Epithelial cell of esophagus (primary cell): ENCODE measurements around the gene NRROS.

GRCh38 chr3:194736294-194736951, 50.7 kb downstream of the FAM43A start:
- RRBS = no CpG with 5 or more reads among the region's 6 CpGs

DNA sequence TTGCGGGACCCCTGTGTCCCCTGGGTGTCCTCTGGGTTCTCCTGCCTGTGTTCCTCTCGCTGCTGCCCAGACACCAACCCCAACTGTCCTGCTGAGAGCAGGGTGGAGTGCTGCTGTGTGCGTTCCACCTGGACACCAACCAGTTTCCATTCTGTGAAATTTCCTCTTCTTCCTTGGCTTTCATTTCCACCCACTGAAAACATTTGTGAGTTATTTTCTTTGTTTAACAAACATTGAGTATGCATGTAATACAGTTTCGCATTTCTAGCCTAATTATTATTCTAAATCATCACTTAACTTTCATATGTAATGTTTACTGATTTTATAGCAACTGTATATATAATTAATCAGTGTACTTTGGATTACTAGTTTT, 266.6 kb downstream of the FAM43A start:
- RRBS = no CpG with 5 or more reads among the region's 4 CpGs

GRCh38 chr3:194976864-194977288, 291.2 kb downstream of the FAM43A start:
- RRBS = no CpG with 5 or more reads among the region's 7 CpGs

- RRBS = no CpG with 5 or more reads among the region's 32 CpGs
These were observed 183.0 kb downstream of the XXYLT1 start for GRCh38 chr3:195087770-195088503.

- RRBS = no CpG with 5 or more reads among the region's 15 CpGs
These were observed 159.9 kb downstream of the XXYLT1 start for GRCh38 chr3:195110987-195111542.

DNA sequence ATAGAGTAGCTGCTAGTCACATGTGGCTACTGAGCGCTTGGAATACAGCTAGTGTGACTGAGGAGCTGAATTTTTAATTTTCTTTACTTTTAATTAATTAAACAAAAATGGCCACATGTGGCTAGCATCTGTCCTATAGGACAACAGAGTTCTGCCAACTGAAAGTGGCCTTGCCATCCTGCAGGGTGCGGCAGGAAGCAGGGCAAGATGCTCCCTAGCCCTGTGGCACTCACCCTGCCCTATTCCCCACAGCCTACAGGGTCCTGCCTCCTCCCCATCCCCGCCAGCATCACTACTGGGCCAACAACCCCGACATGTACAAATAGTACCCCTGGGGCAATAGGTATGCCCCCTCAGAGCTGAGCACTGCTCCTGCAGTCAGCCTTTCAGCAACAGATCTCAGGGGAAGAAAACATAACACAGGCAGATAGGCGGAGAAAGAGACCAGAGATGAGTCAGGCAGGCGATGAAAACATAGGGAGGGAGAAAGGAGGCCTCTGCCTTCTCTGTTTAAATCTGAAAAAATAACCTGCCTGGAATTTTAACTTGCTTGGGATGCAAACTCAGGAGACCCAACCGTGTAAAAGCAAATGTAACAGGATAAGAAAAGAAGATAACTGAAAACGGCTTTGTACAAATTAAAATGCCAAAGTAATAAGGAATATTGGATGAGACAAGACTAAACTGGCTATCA, 74.7 kb downstream of the XXYLT1 start:
- RRBS = no CpG with 5 or more reads among the region's 8 CpGs

GRCh38 chr3:195204368-195204732, 66.6 kb downstream of the XXYLT1 start:
- RRBS = no CpG with 5 or more reads among the region's 8 CpGs

- RRBS = no CpG with 5 or more reads among the region's 9 CpGs
These were observed 47.7 kb downstream of the XXYLT1 start for GRCh38 chr3:195223103-195223845.

DNA sequence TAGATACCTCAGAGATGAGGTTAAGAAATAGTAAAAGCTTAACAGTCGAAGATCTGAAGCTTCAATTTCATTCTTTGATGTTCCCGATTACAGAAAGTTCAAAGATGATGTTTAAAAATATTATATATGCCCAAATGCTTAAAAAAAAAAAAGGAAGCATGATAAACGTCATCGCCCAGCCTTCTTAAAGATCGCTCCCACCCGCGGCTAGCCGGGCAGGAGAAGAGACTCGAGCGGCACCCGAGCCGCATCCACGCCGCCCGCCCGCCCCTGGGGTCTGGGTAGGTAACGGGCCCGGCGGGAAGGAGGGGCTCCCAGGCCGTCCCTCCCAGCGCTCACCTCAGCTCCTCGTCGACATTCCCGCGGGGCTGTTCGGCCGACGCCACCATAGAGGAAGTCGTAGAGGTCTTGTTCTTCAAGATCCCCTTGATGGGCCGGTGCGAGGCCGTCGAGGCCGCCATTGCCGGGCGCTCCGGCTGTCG, 519 bp downstream of the PPP1R2 start:
- RRBS = 3% methylated on average over 9 of the region's 38 CpGs

GRCh38 chr3:195612175-195612701, 28.5 kb upstream of the APOD start:
- RRBS = no CpG with 5 or more reads among the region's 5 CpGs

DNA sequence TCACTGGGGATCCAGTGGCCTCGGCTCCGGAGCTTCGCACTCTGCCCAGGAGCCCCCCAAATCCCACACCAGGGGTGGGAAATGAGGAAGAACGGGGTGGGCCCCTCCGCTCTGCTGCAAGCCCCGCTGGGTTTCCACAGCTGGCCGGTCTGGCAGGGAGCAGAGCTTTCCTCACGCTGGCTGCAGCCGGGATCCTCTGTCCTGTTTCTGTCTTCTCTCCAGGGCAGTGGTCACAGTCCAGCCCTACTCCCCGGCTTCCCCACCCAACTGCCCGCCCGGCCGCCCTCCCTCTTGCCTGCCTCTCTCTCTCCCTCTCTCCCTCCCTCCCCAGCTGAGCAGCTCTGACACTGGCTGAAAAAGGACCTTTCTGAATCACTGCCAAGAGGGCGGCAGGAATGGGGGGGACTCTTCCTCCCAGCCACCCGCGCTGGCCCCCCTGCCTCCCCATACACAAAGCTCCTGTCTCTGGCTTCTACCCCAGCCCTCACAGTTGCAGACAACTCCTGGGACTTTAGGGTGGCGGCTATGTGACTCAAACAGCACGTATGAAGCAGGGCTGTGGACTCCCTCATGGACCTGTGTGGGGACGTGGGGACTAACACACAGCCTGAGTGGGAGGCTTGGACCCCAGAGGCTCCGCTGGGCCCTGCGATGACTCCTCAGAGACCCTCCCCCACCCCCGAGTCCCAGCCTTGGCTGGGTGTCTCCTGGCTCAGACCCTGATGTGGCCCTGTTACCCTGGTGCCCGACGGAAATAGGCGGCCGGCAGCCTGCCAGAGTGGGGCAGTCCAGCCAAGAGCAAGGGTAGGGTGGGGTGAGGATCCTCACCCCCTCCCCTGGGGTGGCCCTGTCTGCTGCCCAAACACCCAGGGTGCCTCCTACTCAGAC, 15.6 kb downstream of the TNK2 start:
- RRBS = 15% methylated on average over 4 of the region's 26 CpGs

GRCh38 chr3:196054944-196055988, 26.6 kb downstream of the TFRC start:
- RRBS = no CpG with 5 or more reads among the region's 19 CpGs

DNA sequence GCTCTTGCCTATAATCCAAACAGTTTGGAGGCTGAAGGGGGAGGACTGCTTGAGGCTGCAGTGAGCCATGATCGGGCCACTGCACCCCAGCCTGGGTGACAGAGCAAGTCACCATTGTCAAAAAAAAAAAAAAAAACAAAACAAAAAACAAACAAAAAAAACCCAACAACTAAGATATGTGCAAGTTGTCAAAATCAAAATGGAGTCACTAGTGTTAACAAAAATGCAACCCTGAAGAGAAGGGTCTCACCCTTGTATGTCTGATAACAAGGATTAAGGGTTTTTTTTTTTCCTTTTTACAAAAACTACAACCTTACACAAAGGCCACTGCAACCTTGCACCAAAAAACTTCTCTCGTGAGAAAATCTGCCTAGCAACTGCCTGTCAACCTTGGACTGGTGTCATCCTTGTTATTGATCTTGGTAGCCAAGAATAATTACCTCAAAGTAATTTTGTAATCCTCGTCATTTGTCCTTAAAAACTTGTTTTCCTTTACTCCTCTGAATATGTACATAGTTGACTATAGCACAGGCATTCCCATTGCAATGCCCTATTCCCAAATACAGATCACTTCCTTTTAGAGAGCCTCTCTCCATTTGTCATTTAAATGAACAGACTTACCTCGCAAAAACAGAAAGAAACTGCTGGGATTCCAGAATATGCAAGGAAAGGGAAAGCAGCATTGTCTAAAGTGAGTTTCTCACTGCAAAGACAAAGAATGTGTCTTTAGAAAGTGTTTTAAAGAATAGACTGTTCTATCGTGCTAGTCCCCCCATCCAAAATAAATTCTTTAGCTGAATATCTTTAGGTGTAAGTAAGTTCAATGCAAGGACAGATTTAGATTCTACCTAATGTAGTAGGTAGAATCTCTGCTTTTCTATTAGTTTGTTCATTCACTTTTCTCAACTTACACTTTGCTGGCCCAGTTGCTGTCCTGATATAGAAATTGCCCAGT, 23.9 kb downstream of the TFRC start:
- RRBS = no CpG with 5 or more reads among the region's 5 CpGs

GRCh38 chr3:196135885-196136429, 54.1 kb upstream of the TFRC start:
- RRBS = no CpG with 5 or more reads among the region's 7 CpGs

DNA sequence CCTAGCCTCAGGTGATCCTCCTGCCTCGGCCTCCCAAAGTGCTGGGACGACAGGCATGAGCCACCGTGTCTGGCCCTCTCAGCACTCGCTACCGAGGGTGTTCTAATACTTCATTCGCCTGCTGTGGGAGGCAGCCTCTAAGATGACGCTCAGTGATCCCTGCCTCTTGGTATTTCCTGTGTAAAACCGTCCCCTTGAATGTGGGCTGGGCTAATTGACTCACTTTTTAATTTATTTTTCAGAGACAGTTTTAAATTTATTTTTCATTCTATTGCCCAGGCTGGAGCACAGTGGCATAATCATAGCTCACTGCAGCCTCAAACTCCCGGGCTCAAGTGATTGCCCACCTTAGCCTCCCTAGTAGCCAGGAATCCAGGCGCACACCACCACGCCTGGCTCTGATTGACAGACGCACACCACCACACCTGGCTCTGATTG, 62.9 kb upstream of the TFRC start:
- RRBS = no CpG with 5 or more reads among the region's 12 CpGs

GRCh38 chr3:196159817-196160359, 51.3 kb downstream of the ZDHHC19 start:
- RRBS = no CpG with 5 or more reads among the region's 15 CpGs

- RRBS = no CpG with 5 or more reads among the region's 7 CpGs
These were observed 1.9 kb downstream of the RNF168 start for GRCh38 chr3:196501739-196501998.

DNA sequence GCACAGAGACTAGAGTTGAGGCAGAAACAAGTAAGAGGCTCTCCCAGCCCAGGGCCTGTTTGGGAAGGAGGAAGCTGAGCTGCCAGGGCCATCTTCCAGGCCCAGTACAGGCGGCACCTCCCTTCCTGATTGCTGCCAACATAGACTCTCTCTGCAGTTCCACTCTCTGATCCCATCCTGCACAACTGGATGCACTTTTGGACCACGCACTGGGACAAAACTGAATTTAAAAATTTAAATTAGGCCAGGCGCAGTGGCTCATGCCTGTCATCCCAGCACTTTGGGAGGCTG, 16.1 kb upstream of the NRROS start:
- RRBS = no CpG with 5 or more reads among the region's 3 CpGs

DNA sequence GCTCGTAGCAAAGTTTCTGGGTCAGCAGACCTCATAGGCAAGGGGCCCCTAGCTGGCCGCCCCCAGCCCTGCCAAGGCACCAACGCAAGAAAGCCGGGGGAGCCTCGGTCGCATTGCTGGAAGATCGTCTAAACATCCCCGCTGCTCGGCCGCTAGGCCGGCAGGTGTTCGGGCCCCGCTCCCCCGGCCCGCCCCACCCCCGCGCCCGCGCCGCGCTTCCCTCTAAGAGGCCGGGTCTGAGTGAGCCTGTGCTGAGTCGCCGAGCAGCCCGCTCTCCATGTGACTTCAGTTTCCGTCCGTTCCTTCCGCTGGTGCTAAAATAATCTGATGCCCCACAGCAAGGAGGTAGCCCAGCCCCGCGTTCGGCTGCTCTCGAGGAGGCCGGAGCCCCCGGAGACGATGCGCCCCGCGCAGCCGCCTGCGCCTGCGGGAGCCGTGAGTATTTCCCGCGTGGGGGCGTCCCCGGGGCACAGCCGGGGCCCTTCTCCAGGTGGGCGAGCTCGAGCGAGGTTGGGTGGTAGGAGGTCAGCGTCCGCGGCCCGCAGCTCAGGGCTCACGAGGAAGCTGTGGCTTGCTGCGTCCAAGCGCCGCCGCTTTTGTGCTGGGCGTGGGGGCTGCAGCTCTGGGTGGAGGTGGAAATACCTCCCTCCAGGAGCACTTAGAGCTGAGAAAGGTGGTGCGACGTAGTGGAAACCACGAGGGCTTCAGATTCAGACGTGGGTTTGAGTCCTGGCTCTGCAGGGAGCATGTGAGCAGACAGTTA, at the start of gene NRROS:
NRROS (plus strand) TSS at position 254 of the 763 bp plus-strand sequence.
- RRBS = 3% methylated on average over 29 of the region's 64 CpGs